B cell (primary cell): Measurements from ENCODE around the genes DNAL1 and COQ6.

- PRO-cap = unidirectional peak, minus-strand start at chr14:72683927
- CAGE, long polyA plus RNA = no peak
Observed at GRCh38 chr14:72683683-72684155, 210.2 kb downstream of the DPF3 start.

DNA sequence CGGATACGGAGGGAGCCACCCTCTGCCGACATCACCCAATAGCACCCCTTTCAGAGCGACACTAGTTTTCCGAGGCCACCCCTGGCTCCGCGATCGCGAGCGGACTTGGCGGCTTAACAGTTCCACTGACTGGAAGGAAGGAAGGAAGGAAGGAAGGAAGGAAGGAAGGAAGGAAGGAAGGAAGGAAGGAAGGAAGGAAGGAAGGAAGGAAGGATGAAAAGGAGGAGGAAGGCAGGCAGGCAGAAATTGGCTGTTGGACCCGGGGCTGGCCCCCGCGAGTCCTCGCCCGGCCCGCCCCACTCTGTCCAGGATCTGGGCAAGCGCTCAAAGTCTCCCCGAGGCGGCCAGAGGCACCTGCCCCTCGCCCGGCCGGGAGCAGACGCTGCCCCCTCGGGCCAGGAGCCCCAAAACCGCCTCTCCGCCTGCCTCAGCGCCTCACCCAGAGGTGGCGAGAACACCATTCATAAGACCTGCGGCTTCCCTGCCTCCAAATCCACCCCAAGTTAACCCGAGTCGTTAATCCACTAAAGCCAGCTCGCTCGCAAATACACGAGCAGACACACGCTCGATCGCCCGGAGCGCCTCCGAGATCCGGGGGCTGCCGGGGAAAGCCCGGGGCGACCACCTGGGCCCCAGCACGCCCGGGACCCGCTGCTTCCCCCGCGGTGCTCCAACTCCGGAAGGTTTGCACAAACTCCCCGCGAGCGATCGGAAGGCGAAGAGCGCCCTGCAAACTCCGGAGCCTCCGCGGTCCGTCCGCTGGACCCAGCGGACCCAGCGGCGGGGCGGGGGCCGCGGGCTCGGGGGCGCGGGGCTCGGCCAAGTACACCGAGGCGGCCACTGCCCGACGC is 864 bp downstream of the DPF3 start:
- PRO-cap = no peak
- CAGE, long polyA plus RNA = no peak

DNA sequence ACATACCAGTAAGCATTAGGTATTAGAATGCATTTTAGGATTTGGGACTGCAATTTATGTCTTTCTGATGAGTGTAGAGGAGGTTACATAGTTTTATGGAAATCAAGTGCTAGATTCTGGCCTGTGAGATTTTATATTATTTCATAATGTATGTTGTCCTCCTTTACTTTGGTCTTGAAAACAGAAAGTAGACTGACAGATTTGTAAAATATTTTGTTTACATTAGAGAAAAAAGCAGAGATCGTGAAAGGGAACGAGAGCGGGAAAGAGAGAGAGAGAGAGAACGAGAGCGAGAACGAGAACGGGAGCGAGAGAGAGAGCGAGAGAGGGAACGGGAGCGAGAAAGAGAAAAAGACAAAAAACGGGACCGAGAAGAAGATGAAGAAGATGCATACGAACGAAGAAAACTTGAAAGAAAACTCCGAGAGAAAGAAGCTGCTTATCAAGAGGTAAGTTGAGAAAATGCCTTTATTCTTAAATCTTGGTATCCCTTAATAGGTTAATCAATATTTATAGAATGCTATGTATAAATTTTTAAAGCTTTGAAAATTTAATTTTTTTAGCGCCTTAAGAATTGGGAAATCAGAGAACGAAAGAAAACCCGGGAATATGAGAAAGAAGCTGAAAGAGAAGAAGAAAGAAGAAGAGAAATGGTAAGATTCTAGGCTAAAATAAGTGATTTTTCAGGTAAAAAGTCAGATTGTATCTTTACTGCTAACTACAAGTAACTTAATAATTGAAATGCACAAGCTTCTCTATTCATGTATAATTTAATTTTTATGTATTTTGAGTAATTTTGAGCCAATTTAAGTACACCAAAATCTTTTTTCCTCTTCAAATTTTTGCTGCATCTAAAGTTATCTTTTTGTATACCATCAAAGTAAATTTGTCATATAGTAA is 30.4 kb upstream of the PSEN1 start:
- PRO-cap = no peak
- CAGE, long polyA plus RNA = no peak

DNA sequence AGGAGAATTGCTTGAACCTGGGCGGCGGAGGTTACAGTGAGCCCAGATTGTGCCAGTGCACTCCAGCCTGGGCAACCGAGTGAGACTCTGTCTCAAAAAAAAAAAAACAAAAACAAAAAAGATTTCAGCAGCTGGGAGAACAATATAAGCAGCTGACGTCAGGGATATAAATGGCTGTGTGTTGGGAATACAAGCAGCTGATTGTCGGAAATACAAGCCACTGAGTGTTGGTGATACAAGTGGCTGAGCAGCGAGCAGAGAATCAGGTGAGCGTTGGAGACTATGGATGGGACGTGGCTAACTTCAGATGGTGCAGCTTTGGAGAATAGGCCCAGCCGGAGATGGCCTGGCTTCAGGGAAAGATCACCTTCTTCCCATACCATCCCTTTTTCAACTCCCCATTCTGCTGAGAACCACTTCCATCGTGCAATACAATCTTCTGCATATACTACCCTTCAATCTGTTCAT is 32.0 kb downstream of the PSEN1 start:
- PRO-cap = no peak
- CAGE, long polyA plus RNA = no peak

DNA sequence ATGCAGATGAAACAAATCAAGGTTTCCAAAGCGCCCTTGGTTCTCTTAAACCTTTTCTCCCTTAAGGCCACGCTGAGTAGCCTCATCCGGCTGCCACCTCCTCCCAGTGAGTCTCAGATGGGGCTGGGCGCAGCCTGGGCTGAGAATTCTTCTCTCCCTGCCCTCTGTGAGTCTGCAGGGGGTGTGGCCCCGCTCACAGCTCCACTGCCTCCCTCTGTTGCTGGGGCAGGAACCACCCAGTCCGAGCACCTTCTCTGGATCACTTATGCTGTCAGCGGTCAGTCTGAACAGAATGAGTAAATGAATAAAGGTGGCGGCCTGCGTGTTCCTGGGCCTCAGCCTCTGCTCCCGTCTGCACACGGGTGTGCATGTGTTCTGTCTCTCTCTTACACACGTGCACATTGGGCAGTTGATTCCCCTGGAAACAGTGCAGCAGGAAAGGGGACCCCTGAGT is 4.2 kb downstream of the PAPLN start:
- PRO-cap = no peak
- CAGE, long polyA plus RNA = no peak

DNA sequence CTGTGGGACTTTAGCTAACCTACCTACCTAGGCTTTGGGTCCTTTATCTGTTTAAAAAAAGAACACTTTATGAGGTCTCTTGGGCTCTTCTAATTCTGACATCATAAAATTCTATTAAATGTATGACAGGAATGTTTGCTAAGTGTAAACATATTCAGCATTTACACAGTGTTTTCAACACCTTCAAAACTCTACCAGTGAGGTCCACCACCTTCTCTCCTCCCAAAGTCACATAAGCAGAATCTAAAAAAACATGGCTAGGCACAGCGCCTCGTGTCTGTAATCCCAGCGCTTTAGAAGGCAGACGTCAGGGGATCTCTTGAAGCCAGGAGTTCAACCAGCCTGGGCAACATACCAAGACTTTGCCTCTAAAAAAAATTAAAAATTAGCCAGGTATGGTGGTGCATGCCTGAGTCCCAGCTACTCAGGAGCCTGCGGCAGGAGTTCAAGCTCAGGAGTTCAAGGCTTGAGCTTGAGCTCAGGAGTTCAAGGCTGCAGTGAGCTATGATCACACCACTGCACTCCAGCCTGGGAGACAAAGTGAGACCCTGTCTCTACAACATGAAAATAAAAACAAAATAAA is 30.0 kb downstream of the NUMB start:
- PRO-cap = no peak
- CAGE, long polyA plus RNA = no peak

DNA sequence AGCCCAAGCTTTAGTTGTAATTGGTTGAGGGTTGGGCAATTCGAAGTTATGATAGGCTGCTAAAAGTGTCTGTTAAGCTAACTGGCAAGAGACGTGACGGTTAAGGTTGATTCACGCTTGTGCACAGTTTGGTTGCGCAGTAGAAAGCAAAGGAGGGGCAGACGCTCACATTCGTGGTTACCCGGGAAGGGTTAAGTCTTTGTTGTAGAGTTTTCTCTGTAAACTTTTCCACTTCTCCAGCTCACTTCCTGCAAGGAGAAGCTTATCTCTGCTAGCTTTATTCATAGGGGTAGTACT is 336 bp upstream of the NUMB start:
- PRO-cap = bidirectional peak, plus-strand start at position 124 of the sequence, minus-strand start outside the sequence
- CAGE, long polyA plus RNA = no peak

DNA sequence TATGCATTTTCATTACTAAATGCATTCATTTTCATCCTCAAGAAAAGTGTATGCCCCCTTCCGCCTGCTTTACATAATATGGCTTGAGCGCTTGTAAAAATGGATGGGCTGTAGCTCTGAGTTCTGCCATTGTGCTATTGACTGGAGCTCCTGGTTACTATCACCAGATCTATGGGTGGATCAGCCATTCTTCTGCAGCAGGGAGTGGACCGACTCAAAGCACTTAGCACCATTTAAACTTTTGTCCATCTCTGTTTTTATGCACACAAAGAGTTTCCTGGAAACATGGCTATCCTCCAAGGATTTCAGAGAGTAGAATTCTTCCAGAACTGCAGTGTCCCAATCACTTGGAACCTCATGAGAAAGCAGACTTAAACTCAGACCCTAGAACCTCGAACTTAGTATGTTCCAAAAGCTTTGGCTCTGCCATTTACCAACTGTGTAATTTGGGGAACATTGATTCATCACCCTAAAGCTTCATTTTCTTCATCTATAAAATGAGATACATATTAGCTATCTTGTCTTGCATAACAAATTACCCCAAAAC is 4.5 kb upstream of the NUMB start:
- PRO-cap = no peak
- CAGE, long polyA plus RNA = no peak

GRCh38 chr14:73463350-73463914 is 5.1 kb upstream of the NUMB start:
- PRO-cap = no peak
- CAGE, long polyA plus RNA = no peak

GRCh38 chr14:73644410-73645521 is at the start of gene DNAL1:
DNAL1 (plus strand) TSS chr14:73644986.
- PRO-cap = bidirectional peak, plus-strand start at chr14:73645018, minus-strand start at chr14:73644898
- CAGE, long polyA plus RNA = no peak

DNA sequence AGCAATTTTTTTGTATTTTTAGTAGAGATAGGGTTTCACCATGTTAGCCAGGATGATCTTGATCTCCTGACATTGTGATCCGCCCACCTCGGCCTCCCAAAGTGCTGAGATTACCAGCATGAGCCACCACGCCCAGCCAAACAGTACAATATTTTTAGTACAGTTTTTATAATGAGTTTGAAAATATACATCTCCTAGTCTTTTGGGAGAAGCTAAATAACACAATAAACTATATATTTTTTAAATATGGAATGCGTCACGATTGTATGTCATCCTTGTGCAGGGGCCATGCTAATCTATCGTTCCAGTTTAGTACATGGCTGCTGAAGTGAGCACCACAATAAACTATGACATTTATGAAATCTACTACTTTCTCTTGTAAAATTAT is 14.5 kb downstream of the DNAL1 start:
- PRO-cap = no peak
- CAGE, long polyA plus RNA = no peak

- PRO-cap = no peak
- CAGE, long polyA plus RNA = no peak
Observed at GRCh38 chr14:73737880-73738295, 22.2 kb downstream of the MIDEAS start.

DNA sequence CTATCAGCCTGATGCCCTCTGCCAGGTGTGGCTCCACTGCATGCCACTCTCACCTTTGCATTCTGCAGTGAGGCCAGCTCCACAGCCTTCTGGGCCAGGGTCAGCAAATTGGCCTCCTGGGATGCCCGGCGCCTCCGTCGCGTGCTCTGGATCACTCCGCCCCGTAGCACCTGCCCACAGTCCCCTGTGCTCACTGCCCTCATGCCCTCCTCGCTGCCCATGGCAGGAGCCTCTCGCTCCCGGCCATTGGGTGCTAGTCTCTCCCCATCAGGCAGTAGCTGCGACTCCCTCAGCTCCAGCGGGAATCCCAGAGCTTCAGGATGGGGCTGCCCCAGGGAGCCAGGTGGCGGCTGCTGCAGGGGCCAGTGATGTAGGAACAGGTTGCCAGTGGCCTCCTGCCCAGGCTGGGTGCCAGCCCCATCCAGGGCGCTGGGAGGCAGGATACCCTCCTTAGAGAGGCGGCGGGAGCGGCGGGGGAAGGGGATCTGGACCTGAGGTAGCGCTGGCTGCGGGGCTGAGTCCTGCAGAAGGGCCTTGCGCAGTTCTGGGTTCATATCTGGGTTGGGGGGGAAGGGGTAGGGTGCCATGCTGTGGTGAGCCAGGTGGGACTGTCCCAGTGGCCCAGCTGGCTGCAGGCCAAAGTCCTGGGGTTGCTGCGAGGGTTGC is 21.5 kb downstream of the MIDEAS start:
- PRO-cap = no peak
- CAGE, long polyA plus RNA = no peak

- PRO-cap = bidirectional peak, plus-strand start at chr14:73950053, minus-strand start at chr14:73950094; bidirectional peak, plus-strand start at chr14:73950428, minus-strand start at chr14:73950549
- CAGE, long polyA plus RNA = no peak
Observed at GRCh38 chr14:73949620-73950959, at the start of gene COQ6. COQ6 (plus strand) TSS chr14:73950302.

GRCh38 chr14:74265355-74265729 is 26.1 kb downstream of the VSX2 start:
- PRO-cap = no peak
- CAGE, long polyA plus RNA = no peak

- PRO-cap = unidirectional peak, minus-strand start at chr14:74398786
- CAGE, long polyA plus RNA = no peak
Observed at GRCh38 chr14:74398694-74398900, 27.4 kb downstream of the SYNDIG1L start.

- PRO-cap = no peak
- CAGE, long polyA plus RNA = no peak
Observed at GRCh38 chr14:74498213-74498885, 4.8 kb downstream of the ISCA2 start.

DNA sequence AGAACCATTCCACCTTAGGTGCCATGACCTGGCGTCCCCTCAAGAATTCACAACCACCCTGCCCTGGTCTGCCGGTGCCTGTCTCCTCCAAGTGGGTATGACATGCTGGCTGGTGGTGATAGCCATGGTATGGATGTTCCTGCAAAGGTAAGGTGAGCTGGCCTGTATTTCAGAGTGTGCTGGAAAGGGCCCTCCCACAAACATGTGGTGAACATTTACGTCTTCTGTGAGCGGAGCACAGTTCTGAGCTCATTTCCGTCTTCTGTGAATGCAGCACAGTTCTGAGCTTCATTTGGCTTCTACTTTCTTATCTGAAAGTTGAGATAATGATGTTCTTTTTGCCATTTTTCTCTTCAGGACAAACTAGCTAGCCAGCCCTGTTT is 5.3 kb upstream of the LTBP2 start:
- PRO-cap = no peak
- CAGE, long polyA plus RNA = no peak

DNA sequence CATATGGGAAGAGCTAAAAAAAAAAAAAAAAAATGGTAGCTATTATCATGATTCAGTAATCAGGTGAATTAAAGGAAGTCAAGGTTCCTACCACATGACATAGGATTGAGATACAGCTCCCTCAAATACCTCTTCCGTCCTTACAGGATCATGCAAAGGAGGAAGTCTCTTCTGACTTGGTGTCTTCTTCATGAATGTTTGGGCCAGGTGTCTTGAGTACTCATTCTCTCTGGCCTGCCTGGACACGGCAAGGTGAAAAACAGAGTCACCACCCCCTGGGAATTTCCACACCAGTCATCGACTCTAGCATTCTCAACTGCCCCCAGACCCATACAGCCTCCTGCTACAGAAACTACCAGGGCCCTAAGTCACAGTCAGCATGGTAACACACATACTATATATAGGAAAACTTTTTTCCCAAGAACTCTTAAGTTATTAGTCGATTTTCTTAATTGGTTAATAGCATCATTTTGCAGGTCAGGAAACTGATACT is 44.9 kb upstream of the LTBP2 start:
- PRO-cap = no peak
- CAGE, long polyA plus RNA = no peak

DNA sequence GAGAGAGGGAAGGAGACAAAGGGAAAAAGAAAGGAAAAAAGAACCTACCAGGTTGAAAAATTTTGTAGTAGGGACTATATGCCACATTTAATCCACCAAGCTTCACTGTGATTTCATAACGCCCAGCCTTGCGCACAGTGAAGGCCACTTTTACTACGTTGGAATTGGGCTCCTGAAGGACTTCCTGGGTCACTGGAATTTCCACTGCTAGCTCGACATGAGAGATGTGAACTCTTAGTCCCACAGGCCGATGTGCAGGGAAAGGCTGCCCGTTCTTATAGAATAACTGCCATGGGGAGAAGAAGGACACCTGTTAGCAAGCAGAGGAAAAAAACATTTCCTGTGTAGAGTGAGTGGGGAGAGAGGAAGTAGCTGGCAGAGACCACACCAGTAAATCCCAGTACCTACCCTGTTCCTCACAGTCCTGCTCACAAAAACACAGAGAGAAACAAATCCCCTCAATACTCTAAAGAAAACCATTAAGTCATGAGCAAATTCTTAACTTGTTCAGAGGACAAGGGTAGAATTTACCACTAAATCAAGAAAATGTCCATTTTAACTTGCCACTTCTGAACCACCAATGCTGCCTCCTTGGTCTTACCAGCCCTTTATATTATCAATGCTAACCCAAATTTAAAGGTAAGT is 29.5 kb downstream of the AREL1 start:
- PRO-cap = no peak
- CAGE, long polyA plus RNA = no peak